SK-N-SH (cell line): ENCODE results near the genes TOMM20, RBM34 and NID1.

GRCh38 chr1:235022105-235023025 lies 106.3 kb downstream of the TOMM20 start:
- RRBS, result no CpG with 5 or more reads among the region's 19 CpGs
CAGE:
- cytosol, long polyA plus RNA, result no peak
- long polyA plus RNA, result no peak
- nucleus, long polyA plus RNA, result no peak

GRCh38 chr1:235074311-235074697 lies 54.3 kb downstream of the TOMM20 start:
- RRBS, result no CpG with 5 or more reads among the region's 4 CpGs
CAGE:
- cytosol, long polyA plus RNA, result no peak
- long polyA plus RNA, result no peak
- nucleus, long polyA plus RNA, result no peak

GRCh38 chr1:235128410-235129345 lies at the start of gene TOMM20:
Gene TOMM20 (minus strand): TSS chr1:235128837.
- RRBS, result 2% methylated on average over 10 of the region's 72 CpGs
CAGE:
- cytosol, long polyA plus RNA, result start-site peak on the minus strand at chr1:235128802-235128943, 885 and 1,167 reads in 2 replicates
- long polyA plus RNA, result start-site peak on the minus strand at chr1:235128802-235128938, 424 and 1,081 reads in 2 replicates
- nucleus, long polyA plus RNA, result start-site peak on the minus strand at chr1:235128803-235128837, 52 and 265 reads in 2 replicates

- RRBS, result no CpG with 5 or more reads among the region's 8 CpGs
CAGE:
- cytosol, long polyA plus RNA, result no peak
- long polyA plus RNA, result no peak
- nucleus, long polyA plus RNA, result no peak
Measured at GRCh38 chr1:235141121-235141682, 12.6 kb upstream of the TOMM20 start.

- RRBS, result under 1% methylated on average over 8 of the region's 60 CpGs
CAGE:
- cytosol, long polyA plus RNA, result start-site peak on the minus strand at chr1:235161175-235161253, 808 and 1,151 reads in 2 replicates
- long polyA plus RNA, result start-site peak on the minus strand at chr1:235161190-235161289, 1,194 and 1,551 reads in 2 replicates
- nucleus, long polyA plus RNA, result no peak
Measured at GRCh38 chr1:235160699-235161685, at the start of gene RBM34. Gene RBM34 (minus strand): TSS chr1:235161250.

DNA sequence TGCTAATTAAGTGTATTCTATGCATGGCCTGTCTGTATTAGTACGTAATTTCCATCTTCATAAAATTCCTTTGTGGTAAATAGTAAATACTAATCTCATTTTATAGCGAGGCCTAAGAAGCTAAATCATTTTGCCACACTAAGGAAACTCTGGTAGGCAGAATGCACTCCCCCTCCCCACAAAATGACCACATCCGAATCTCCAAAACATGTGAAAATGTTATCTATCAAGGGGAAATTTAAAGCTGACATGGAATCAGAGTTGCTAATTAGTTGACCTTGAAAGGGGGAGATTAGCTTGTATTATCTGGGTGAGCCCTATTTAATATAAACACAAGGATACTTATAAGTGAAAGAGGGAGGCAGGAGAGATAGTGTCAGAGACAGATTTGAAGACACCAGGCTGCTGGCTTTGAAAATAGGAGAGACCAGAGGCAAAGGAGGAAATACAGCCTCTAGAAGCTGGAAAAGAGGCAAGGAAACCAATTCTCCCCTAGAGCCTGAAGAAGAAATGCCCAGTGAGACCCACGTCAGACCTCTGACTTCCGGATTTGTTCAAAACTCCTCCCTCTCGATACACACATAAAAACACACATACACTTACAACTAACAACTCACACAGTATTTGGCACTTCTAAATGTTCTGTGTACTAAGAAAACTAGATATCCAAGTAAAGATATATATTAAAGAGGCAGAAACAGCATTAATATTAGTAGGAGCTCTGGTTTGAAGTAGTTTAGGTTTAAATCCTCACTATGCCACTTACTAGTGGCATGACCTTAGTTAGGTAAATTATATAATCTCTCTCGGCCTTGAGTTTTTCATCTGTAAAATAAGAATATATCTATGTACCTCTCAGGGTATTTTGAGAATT lies 23.0 kb downstream of the ARID4B start:
- RRBS, result no CpG with 5 or more reads among the region's 7 CpGs
CAGE:
- cytosol, long polyA plus RNA, result no peak
- long polyA plus RNA, result no peak
- nucleus, long polyA plus RNA, result no peak

DNA sequence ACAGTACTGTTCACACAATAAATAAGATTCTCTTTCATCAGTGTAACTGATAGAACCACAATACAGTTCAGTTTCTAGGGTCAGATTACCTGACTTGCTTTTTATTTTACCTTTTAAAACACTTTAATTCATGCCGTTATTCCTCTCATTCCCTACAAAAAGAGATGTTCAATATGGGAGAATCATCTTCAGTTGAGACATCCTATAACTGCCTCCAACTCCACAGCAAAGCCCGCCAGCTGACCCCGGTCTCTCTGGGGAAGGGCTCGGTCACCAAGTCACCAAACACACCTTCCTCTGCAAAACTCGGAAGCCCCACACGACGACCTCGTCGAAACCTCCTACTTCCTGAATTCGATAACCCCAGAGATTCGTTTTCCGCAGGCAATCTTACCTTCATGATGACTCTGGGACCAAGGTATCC lies 1.4 kb downstream of the ARID4B start:
- RRBS, result no CpG with 5 or more reads among the region's 12 CpGs
CAGE:
- cytosol, long polyA plus RNA, result no peak
- long polyA plus RNA, result no peak
- nucleus, long polyA plus RNA, result no peak

DNA sequence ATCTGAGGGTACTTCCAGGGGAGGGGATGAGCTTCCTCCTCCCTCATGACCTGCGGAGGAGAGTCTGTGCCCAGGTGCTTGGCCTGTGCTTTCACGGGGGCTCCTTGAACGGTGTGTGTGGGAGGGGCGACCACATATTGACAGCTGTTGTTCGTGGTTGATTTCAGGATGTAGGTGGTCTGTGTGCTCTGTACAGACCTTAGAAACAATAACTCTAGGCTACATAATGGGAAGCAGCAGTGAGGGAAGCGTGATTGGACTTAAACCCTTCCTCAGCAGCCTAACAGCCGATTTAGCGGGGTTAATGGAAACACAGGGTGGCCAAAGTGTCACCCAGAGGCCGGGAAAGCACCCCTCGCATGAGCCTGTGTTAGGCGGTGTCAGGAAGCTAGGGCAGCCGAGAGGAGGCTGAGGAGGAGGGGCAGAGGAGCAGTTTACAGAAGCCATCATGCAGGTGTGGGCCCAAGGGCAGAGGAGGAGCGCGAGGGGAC lies 56.0 kb downstream of the TBCE start:
- RRBS, result no CpG with 5 or more reads among the region's 14 CpGs
CAGE:
- cytosol, long polyA plus RNA, result no peak
- long polyA plus RNA, result no peak
- nucleus, long polyA plus RNA, result no peak

- RRBS, result no CpG with 5 or more reads among the region's 1 CpG
CAGE:
- cytosol, long polyA plus RNA, result no peak
- long polyA plus RNA, result no peak
- nucleus, long polyA plus RNA, result no peak
Measured at GRCh38 chr1:235502981-235503251, 1.3 kb downstream of the B3GALNT2 start.

DNA sequence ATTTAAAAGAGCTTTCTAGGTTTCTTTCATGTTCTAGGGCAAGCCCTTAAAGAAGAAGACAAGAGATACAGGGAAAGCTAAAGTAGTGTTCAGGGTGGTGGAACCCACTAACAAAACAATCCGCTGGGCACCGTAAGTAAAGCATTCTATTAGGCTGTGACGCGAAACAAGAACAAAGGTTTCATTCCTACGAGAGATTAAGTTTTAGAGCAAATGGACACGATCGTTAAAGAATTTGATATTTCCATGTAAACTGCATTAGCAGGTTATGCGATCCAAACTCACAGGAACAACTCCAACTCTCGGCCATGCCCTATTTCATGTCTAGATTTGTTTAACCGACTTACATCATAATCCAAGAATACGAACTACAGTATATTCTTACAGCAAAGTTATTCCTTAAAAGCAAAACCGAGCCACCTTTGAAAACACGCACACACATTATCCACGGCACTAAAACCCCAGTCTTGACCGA lies 963 bp downstream of the B3GALNT2 start:
- RRBS, result no CpG with 5 or more reads among the region's 15 CpGs
CAGE:
- cytosol, long polyA plus RNA, result no peak
- long polyA plus RNA, result no peak
- nucleus, long polyA plus RNA, result no peak

GRCh38 chr1:235864677-235865687 lies 1.7 kb downstream of the LYST start:
- RRBS, result no CpG with 5 or more reads among the region's 8 CpGs
CAGE:
- cytosol, long polyA plus RNA, result no peak
- long polyA plus RNA, result no peak
- nucleus, long polyA plus RNA, result no peak

GRCh38 chr1:235867082-235867944 lies 607 bp upstream of the LYST start:
- RRBS, result 1% methylated on average over 10 of the region's 34 CpGs
CAGE:
- cytosol, long polyA plus RNA, result no peak
- long polyA plus RNA, result no peak
- nucleus, long polyA plus RNA, result no peak

DNA sequence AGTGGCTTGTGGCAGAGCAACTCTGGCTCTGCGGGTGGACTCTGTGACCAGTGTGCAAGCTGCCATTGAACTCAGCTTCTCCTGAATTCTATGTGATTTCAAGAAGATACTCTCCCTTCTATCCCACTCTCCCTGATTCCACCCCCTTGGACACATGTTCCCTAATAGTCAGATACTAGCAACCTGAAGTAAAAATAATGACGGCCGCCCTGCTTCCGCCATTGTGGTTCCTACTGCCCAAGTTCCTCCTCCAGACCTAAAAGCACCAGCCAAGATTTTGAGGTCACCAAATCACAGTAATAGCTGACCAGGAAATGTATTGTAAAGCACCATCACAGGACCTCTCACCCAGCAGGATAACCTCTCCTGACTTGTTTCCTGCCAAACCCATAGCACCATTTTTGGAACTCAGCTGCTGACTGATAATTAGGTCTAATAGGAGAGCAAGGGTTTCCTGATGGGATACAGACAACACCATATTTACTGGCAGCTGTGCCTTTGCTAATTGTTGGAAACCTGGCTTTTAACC lies 11.6 kb upstream of the LYST start:
- RRBS, result no CpG with 5 or more reads among the region's 4 CpGs
CAGE:
- cytosol, long polyA plus RNA, result no peak
- long polyA plus RNA, result no peak
- nucleus, long polyA plus RNA, result no peak

DNA sequence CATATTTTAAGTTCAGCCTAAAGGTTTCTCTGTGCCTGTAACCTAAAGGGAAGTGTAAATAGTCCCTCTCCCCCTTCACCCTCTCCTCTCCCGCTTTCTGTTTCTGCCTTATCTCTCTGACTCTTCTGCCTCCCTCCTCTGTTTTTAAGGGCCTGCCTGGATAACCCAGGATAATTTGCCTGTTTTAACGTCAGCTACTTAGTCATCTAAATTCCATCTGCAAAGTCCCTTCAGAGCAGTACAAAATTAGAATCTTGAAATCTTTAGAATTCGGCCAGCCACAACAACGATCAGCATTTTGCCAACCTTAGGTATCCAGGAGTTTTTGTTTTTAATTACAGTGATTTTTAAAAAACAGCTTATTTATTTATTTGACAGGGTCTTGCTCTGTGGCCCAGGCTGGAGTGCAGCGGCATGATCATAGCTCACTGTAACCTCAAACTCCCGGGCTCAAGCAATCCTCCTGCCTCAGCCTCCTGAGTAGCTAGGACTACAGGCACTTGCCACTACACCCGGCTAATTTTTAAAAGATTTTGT lies 92.4 kb downstream of the NID1 start:
- RRBS, result no CpG with 5 or more reads among the region's 7 CpGs
CAGE:
- cytosol, long polyA plus RNA, result no peak
- long polyA plus RNA, result no peak
- nucleus, long polyA plus RNA, result no peak

GRCh38 chr1:236001469-236002113 lies 63.3 kb downstream of the NID1 start:
- RRBS, result no CpG with 5 or more reads among the region's 7 CpGs
CAGE:
- cytosol, long polyA plus RNA, result no peak
- long polyA plus RNA, result no peak
- nucleus, long polyA plus RNA, result no peak

DNA sequence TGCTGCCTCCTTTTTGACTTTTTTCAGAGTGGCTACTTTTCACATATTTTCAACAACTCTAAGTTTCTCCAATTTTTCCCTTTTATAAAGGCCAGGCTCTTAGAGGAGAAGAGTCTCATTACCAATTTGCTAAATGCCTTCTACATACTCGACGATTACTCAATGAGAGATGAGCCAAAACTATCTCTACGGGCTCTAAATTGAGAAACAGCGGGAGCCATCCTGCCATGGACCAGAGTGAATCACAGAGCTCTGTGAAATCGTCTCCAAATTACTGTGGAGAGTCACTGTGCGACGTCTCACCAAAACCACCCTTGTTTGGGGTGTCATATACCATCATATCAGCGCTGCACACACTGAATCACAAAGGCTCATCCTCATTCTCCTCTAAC lies 44.6 kb downstream of the NID1 start:
- RRBS, result no CpG with 5 or more reads among the region's 8 CpGs
CAGE:
- cytosol, long polyA plus RNA, result no peak
- long polyA plus RNA, result no peak
- nucleus, long polyA plus RNA, result no peak

GRCh38 chr1:236042480-236042897 lies 22.4 kb downstream of the NID1 start:
CAGE:
- cytosol, long polyA plus RNA, result no peak
- long polyA plus RNA, result no peak
- nucleus, long polyA plus RNA, result no peak

- RRBS, result no CpG with 5 or more reads among the region's 6 CpGs
CAGE:
- cytosol, long polyA plus RNA, result no peak
- long polyA plus RNA, result no peak
- nucleus, long polyA plus RNA, result no peak
Measured at GRCh38 chr1:236058908-236059611, 5.8 kb downstream of the NID1 start.

DNA sequence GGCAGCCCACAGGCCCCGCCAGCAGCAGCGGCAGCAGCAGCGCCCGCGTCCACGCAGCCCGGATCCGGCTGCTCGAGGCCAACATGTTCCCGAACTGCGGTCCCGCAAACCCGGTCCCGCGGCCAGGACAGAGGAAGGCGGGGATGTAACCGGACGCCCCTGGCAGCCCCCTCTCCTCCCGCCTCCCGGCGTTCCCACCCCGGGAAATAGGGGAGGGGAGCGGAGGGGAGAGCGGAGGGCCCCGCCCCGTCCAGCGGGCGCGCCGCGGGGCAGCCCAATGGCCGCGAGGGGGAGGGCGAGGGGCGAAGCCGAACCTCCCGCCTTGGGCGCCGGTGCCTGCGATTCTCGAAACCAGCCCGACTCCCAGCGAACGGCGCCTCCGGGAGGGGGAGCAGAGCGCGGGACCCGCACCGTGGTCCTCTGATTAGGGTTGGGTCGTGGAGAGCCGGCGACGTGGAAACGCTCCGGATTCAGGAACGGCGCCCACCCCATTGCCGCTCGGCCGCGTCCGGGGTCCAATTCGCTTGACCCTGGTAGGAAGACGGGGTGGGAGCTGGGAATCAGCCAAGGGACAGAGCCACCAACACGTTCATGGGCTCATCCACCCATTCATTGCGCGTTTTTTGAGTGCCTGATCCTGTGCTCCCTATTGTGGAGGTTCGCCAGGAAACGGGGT lies at the start of gene NID1:
NID1 (minus strand) TSS at position 96 of the 676 bp plus-strand sequence.
- RRBS, result 5% methylated on average over 37 of the region's 70 CpGs
CAGE:
- cytosol, long polyA plus RNA, result start-site peak on the minus strand centred at position 115 of the sequence, 49 bp wide, 20 and 162 reads in 2 replicates
- long polyA plus RNA, result start-site peak on the minus strand centred at position 146 of the sequence, 114 bp wide, 69 and 275 reads in 2 replicates
- nucleus, long polyA plus RNA, result start-site peak on the minus strand centred at position 159 of the sequence, 109 bp wide, 111 and 573 reads in 2 replicates

DNA sequence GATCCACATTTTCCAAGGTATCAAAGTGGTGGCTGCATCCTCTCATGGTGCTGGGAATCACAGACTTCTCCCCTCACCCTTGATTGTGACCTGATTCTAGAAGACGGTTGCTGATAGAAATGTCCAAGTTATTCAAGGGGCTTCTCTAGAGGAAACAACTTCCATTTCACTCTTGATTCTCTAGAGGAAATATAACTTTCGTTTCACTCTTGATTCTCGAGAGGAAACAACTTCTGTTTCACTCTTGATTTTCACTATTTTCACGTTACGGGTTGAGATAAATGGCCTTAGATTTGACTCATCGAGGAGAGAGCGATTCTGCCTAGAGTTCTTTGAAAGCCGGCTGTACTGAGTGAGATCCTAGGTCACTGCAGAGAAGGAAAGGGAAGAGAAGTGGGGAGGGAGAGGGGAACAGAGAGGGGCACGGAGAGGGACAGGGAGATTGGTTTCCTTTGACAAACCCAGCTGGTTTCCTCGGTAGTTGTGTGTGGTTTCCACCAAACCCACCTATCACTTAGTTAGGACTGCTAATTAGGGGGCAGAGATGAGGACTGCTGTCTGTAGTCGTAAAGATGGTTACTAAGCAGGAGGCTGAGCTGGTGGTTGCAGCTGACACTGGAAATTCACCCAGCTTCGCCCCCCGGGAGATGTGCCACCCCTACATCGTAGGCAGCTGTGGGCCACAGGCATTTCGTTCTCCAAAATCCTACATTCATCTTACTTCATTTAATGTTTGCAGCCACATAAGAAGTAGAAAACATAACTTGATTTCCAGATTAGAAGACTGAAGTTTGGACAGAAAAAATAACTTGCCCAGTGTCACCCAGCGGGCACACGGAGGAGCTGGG lies 21.6 kb upstream of the GPR137B start:
- RRBS, result no CpG with 5 or more reads among the region's 17 CpGs
CAGE:
- cytosol, long polyA plus RNA, result no peak
- long polyA plus RNA, result no peak
- nucleus, long polyA plus RNA, result no peak